CD14-positive monocyte (primary cell): Measurements from ENCODE around the gene AP4S1.

GRCh38 chr14:31024587-31025110 lies 800 bp upstream of the AP4S1 start:
- CAGE, long polyA plus RNA = no peak

DNA sequence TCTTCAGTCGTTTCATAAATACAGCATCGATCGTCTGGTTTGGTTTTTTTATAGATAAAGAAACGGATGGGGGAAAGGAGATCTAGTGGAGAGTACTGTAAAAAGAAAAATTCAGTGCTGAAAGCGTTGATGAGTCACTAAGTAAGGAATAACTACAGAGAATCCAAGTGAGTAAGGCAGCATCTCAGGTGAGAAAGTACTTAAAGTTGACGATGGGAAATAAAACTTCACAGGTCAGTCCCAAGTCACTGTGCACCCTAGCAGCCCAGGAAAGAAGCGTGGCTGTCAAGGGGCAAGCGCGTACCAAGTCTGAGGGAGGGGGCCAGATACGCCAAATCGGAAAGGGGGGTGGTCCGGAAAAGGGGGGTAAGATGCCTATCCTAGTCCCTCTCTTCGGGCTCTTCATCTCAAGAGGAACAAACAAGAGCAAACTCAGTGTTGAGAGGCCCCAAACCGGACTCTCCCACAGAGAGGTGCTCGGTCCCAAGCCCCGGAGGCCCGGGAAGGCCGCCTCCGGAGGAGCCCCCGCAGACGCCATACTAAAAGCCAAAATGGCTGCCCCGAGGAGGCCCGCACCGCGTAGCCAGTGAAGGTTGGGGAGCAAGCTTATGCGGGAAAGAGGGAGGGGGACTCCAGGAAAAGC lies at the start of gene AP4S1:
Gene AP4S1, plus strand, starts transcription at position 539 of the 643 bp plus-strand sequence.
- CAGE, long polyA plus RNA = start-site peak on the plus strand centred at position 540 of the sequence, 6 bp wide, 22 and 17 reads in 2 replicates

- CAGE, long polyA plus RNA = no peak
Observed at GRCh38 chr14:31208090-31208494, 499 bp upstream of the HECTD1 start.

- CAGE, long polyA plus RNA = no peak
Observed at GRCh38 chr14:31690215-31691015, 129.2 kb downstream of the NUBPL start.

DNA sequence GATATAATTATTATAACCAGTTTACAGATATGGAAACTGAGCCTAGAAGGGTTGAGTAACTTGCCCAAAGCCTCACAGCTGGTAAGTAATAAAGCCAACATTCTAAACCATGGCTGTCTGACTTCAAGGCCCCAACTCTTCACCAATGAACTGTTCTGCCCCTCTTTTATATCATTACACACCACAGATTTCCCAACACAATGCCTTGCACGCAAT lies 222.6 kb upstream of the ARHGAP5 start:
- CAGE, long polyA plus RNA = no peak

- CAGE, long polyA plus RNA = no peak
Observed at GRCh38 chr14:31950271-31950772, 126.8 kb upstream of the ARHGAP5 start.

DNA sequence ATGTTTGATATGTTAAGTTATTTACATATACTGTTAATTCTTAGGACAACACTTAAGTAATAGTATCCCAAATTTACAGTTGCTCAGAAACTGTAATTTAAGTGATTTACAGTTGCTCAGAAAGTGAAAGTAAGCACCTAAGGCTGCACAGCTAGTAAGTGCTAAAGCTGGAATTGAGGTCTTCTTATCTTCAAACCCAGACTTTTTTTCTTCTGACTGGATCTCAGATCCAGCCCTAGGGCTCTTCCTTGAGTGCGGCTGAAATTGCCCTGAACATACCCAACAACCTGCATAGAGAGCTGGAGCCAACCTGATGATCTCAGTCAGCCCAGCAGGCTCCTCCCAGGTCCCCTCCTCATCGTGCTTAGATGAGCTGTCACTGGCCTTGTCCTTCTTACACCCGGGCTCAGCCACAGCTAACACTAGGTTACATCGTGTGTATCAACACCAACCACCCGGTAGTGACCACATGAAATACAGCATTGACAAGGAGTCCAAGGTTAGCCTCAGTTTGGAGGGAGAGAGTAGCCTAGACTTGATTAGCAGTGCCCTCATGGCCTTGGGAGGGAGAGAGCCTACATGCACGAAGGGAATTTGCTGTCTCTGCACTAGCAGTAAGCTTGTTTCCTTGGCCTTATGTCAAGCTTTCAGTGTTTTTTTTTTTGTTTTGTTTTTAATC lies 111.1 kb upstream of the ARHGAP5 start:
- CAGE, long polyA plus RNA = no peak

DNA sequence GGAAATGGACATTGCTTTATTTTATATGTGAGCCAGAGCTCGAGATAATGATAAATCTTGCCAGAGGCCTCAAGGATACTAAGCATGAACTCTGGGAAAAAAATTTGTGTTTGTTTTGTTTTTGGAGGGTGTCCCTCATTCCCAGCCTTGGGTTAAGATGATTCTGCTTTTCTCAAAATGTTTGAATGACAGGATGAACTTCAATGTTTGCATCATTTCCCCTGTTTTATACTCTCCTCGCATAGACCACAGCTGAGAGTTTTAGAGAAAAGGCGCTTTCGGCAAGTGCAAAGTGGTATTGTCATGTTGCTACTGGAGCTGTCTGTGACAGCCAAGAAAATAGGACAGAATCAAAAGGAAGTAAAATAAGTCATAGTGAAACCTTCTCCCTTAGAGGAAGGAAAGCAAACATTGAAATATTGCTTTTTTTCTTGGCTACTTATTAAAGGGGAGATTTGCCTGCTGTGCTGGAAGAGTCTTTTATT lies 33.6 kb upstream of the ARHGAP5 start:
- CAGE, long polyA plus RNA = no peak

DNA sequence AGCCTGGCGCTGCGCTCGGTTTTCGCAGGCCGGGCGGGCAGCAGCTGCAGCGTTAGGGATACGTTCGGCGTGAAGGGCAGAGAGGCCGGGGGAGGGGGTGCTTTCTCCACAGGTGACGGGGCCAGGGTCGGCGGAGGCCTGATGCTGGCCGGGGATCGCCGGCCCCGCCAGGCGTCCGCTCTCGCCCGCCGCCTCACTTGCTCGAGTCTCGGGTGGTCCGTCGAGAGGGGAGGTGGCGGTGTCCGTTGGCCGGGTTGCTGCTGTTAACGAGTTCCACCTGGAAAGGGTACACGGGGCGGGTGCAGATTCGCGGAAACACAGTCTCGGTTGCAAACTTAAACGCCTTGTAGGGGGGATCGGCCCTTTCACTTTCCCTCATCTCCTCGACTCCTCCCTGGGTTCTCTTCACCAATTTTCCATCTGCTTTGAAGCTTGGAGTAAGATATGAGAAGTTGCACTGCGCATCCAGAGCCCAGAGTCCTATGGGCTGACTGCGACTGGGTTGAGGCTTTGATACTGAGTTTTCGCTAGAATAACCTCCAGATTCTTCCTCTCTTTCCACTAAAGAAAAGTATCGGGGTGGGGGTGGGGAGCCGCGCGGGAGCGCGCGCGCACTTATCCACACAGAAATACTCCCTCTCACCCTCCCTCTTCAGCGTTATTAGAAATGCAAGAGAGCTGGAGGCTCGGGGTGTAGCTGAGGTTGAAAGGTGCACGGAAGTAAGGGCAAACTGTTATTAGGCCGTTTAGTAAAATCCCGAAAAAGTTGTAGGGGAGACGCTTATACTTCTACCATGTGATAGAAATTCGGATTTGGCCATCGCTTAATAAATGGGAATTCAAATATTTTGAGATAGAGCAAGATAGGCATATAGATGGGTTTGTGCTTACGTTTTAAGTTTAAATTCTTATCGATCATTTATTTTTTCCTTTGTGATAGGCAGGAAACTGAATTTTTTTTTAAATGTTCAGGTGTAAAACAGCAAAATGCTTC lies 770 bp downstream of the ARHGAP5 start:
- CAGE, long polyA plus RNA = no peak

- CAGE, long polyA plus RNA = no peak
Observed at GRCh38 chr14:32078800-32079333, 1.8 kb downstream of the ARHGAP5 start.

- CAGE, long polyA plus RNA = no peak
Observed at GRCh38 chr14:32091427-32092235, 14.5 kb downstream of the ARHGAP5 start.

DNA sequence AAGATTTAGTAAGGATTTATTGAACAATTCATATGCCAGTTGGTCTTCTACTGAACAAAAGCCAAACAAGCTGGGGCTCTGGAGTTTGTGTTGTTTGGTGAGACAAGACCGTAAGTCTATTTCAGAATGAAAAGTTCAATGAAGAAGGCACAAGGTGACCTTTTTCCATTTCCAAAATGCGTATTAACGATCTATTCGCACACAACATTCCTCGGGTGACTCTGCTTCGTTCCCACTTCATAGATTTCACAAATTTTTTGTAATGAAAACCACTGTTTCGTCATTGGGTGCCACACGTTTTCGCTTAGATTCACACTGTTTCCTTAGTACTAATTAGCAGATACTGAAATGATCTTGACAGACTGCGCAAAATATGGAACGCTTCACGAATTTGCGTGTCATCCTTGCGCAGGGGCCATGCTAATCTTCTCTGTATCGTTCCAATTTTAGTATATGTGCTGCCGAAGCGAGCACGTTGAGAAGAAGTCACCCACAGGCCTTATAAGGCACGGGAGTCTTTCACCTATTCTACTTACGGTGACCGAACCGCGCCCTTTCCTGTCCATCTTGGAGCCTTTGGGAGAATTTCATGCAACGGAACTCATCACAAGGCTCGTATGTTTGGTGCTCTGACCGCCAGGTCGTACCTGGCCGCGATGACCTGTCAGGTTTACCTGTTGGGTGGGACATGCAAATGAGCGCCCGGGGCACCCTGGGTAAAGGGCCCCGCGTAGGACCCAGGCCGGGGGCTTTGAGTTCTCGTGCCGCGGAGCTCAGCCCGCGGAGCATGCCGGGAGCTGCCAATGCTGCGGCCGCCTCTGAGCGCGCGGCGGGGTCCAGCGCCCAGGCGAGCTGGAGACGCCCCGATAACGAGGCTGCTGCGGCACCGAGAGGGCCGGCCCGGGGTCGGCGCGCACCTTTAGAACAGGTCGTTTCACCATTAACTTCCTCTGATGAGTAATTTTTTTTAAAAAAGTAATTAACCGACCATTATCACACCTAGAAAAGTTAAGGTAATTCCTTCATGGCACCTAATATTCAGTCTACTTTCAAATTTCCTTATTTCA lies 126.0 kb upstream of the AKAP6 start:
- CAGE, long polyA plus RNA = no peak

DNA sequence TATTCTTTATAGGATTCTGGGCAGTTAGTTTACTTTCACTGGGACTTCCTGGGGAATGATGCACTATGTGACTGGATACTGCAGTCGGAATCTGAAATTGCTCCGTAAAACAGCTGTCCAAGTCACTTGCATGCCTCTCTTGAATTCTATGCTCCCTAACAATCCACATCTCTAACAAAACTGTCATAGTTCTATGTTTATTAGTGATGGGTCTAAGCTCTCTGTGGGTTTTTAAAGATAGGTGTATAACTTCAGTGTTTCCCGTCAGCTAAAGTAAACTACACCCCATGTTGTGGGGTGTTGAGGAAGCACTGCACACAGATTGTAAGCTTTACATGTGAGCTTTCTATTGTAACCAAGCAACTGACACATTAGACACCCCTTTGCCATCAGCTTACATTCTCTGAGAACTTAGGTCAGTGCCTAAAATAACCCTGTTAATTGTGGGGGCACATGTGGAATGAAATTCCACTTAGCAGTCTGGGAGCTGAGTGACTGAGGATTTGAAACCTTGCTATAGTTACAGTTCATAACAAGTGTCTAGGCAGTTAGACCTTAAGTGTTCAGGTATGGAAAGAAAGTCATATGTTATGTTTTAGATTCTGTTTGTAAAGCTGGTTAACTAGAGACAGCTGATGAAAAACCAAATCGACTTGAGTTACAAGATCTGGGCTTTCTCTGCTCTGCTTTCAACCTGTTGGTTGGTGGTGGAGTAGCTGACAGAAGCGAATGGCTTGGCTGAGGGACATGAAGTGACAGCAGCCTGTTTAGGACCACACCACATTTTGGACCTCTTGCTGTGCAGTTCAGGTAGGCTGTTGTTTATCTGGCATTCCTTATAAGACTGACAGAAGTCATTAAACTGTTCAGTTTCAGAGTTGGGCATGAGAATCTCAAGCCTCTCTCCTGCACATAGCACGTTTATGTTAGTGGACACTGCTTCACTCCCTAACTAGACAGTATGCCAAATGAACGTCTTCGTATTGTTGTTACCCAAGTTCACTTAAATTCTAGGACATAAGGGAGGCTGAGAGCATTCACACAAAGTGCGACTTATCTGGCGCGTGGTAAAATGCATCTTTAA lies 165.8 kb downstream of the AKAP6 start:
- CAGE, long polyA plus RNA = no peak

DNA sequence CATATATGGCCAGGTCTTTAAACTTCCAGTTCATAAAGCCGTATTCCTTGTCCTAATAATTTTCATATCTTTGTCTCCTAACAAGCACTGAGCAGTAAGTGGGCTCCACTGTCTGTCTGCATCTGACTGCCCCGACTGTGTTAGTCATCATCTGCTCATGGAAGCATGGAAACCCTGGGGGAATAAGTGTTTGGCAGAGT lies 294.5 kb downstream of the AKAP6 start:
- CAGE, long polyA plus RNA = no peak

- CAGE, long polyA plus RNA = no peak
Observed at GRCh38 chr14:32940103-32940442, 1.4 kb downstream of the NPAS3 start.

DNA sequence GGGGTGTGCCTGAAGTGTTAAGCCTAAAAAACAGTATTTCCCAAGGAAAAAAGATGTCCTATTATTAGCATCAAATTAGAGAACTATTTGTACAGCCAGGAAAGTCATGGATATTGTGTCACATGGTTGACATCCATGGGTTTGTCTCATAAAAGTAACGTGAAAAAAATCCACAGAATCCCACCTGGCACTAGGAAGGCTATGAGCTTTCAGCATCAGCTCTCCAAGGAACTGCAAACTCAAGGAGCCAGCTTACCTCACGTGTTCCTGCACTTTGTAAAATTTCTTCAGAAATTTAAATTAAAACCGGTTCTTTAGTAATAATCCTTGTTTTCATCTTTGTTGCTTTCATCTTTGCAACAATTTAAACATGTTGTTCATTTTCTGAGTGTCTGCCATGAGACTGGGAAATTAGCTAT lies 69.2 kb upstream of the EGLN3 start:
- CAGE, long polyA plus RNA = no peak

- CAGE, long polyA plus RNA = no peak
Observed at GRCh38 chr14:34030936-34031437, 80.1 kb upstream of the EGLN3 start.

DNA sequence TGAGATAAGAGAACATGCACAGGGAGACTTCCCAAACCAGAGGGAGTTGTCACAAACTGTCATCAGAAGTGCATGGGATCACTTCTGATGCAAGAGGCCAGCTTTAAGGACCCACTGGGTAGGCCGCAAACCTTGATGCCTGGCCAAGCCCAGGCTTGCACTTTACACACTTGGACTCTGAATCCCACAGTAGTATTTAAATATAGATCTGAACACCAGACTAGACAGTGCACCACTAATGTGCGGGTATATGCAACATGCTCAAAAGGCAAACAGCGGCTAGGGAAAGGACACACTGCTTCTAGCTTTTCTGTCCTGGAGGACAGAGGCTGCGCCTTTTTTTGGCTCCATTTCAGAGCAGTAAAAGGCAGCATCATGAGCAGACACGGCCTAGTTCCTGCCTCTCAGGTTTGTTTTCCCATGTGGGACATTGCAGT lies 84.3 kb upstream of the EGLN3 start:
- CAGE, long polyA plus RNA = no peak

GRCh38 chr14:34379401-34380061 lies 82.5 kb downstream of the SPTSSA start:
- CAGE, long polyA plus RNA = no peak

DNA sequence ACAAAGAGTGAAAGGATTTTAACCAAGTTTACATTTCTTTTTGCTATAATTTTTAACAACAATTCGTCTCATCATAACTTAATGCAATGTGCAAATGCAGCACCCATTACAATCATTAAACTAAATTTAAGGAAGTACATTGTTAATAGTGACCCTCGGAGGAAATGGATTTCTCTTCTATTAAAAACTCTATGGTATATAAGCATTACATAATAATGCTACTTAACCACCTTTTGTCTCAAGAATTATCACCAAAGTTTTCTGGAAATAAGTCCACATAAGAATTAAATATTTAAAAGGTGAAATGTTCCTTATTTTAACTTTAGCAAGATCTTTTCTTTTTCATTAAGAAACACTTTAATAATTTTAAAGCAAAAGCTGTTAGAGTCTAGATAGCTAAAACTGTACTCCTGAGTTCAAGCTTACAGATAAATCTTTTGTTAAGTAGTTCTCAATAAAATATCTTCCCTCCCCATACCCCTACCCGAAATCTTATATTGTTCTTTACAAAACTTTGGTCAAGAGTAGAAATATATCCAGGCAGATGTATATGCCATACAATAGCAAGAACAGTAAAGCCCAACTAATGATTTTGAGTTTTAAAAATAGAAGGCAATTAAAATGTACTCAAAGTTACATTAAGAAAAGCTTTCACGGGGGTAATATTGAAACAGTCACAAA lies 27.6 kb downstream of the SPTSSA start:
- CAGE, long polyA plus RNA = no peak